GM12892 (cell line): ENCODE measurements around a stretch of chr2.

DNA sequence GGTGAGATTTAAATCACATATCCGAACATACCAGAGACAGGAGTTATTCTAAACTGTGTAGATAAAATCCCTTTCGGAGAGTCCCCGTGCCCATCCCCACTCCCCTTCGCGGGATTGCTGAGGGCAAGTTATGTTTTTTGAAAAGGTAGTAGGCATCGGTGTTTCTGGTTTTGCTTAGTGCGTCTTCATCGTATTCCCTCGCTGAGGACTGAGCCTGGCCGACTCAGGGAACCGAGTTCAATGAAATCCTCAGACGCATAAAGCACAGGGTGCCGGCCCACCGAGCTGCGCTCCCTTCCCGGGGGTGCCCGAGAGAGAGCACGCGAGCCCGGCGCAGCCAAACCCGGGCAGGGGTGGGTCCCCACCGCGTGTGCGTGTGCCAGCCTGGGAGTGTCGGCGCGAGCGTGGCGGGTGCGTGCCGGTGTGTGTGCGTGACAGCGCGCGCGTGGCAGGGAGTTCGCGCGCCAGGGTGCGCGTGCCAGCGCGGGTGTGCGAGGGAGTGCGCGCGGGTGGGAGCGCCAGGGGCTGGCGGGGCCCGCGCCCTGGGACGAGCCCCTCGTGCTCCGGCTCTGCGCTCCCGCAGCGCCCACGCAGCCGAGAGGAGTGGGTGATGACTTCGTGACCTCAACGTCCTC is 395.6 kb downstream of the GTDC1 start:
- RRBS = 2% methylated on average over 11 of the region's 62 CpGs

- RRBS = no CpG with 5 or more reads among the region's 10 CpGs
These were observed 148.6 kb downstream of the GTDC1 start for GRCh38 chr2:144183601-144184315.

GRCh38 chr2:144332848-144333306 is 565 bp upstream of the GTDC1 start:
- RRBS = 30% methylated on average over 4 of the region's 17 CpGs

GRCh38 chr2:144356143-144356843 is 24.0 kb upstream of the GTDC1 start:
- RRBS = no CpG with 5 or more reads among the region's 3 CpGs

GRCh38 chr2:144397901-144398611 is 65.7 kb upstream of the GTDC1 start:
- RRBS = no CpG with 5 or more reads among the region's 5 CpGs

DNA sequence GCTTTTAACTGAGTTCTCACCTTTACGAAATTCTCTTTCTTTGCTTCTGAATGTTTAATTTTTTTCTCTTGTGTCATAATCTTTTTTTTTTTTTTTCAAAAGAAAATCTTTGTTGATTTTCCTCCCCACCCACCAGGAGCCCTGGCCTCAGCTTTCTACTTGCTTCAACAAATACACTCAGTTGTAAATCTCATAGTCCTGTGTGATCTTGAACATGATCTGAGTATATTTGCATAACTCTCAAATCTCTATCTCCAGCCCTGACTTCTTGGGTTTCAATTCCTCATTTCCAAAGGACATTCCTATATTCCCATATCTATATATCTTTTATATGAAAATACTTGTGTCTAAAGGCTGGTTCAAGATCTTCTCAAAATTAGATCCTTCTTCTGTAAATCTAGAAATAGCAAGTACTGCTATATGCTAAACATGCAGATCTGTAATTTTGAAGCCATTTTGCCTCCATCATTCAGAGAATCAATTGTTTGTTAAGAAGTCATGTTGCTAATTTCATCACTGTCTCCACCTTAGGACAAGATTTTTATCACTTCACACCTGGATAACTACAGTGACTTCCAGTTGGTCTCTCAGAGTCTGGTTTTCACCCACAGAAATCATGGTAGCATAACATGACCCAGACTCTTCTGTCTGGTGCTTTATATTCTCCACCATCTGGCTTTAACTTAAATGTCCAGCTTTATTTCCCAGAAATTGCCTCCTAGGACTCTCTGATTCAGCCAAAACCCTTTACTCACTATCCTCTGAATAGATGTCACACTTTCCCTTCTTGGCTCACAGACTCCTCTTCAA is 89.5 kb upstream of the GTDC1 start:
- RRBS = no CpG with 5 or more reads among the region's 1 CpG

GRCh38 chr2:144429494-144430222 is 90.3 kb downstream of the ZEB2 start:
- RRBS = no CpG with 5 or more reads among the region's 6 CpGs

DNA sequence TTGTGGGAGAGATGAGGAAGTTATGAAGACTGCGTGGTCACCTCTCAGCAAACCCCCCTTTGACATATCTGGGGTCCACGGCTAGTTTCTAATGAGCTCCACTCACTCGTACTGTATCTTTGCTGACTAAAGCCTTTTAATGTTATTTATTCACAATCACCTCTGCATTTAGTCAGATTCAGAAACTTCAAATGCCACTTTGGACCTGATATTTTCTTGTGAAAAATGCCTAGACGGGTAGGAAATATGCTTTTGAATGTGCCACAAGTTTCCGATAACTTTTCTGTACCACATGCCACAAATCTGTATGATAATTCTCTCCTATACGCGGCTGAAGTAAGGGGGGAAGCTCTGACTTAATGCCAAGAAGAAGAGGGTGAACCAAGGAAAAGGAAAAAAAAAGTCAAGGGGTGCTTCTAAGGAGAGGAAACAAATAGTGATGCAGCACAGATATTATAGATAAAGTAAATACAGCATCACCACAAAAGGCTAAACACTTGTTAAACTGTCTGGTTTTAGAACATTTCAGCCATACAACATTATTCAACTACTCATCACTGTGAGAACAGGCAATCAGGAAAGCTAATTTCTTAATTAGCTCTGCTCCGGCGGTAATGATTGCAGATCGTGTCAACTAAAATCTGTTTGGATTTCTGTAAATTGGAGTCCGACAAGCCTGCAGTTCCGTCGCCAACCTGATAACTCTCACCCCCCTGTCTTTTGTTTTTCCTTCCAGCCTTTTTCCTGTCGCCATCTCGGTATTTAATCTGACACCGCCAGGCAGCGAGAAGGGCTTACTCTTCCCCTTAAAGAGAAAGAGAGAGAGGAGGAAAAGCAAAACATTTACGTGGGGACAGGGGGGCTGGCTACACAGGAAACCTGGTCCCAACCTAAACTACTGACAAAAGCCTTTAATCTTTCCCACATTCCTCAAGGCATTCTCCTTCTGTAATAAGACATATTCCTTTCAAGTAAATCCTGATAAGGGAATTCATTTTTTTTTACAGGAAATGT is 67.6 kb downstream of the ZEB2 start:
- RRBS = no CpG with 5 or more reads among the region's 18 CpGs

DNA sequence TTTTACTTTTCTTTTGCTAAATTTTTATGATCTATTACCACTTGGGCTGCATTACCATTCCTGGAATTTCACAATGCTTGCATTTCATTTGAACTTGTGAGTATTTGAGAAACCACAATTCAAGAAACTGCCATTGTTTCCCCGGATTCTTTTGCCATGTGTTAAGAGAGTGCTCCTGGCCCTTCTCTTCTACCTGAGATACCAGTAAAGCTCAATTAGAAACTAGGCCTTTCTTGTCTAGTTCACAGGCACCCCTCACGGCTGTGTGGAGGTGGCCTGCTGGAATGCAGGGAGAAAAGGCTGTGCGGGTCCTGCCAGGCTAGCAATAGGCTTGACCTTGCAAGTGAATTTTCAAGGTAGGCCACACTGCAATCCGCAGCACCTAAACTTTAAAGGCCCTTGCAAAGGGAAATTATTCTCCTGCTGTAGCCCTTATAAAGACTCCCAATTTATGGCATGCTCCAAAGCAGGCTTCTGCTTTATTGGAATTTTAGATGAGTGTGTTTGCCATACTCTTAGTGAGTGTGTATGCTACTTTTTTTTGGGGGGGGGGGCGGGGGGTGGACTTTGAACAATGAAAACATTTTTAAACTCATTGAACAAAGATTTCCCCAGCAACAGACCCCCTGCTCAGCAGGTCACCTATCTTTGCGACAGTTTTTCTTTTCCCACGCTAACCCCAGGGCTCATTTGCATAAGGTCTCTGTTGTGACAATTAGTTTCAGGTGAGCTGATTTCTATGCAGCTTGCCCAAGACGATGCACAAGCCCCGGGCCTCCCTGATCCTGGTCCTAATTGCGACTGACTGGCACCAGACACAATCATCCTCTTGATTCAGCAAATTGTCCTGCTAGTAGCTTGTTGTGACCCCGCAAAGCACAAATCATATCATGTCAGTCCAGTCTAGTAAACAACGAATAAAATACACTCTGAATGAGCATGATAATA is 40.5 kb downstream of the ZEB2 start:
- RRBS = no CpG with 5 or more reads among the region's 12 CpGs

DNA sequence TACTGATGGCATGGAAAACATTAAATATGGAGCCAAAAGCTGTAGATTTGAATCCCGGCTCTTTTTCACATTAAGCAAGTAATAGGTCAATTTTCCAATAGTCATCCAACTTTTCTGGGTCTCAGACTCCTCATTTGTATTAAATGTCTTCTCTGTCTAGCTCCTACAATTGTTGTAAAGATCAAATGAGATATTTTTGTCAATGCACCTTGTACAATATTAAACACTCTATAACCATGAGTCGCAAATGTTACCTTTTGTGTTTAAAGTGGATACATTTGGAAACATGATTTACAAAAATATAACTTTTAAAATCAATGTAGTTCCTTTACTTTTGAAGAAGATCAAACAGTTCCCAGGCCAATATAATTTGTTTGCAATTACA is 36.7 kb downstream of the ZEB2 start:
- RRBS = no CpG with 5 or more reads among the region's 2 CpGs

GRCh38 chr2:144507275-144508109 is 12.4 kb downstream of the ZEB2 start:
- RRBS = no CpG with 5 or more reads among the region's 8 CpGs

DNA sequence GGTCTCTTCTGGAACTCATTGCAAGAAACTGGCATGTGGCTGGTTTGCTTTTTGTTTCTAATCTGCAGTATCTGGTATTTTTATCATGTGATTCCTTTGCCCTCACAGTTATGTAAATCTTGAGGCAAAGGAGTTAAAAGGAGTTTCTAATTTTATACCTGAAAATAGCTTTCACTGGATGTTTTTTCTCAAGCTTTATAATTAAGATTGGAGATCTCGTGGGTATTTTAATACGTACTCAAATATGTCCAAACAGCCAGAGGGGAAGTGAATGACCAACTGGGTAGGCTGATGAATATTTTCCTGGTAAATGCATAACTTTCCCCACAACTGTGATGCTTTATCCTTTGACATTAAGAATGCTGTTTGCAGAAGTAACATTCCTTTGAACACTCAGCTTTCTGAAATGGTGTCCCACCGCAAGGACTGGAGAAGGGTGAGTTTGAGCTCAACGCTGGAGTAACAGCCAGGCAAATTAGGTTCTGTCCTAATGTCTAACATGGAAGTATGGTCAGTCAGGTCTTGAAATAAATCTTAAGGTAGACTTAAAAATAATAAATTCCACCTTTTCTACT is 503.0 kb upstream of the ZEB2 start:
- RRBS = no CpG with 5 or more reads among the region's 4 CpGs

GRCh38 chr2:146405415-146406193 is 1439.2 kb upstream of the ACVR2A start:
- RRBS = no CpG with 5 or more reads among the region's 28 CpGs

DNA sequence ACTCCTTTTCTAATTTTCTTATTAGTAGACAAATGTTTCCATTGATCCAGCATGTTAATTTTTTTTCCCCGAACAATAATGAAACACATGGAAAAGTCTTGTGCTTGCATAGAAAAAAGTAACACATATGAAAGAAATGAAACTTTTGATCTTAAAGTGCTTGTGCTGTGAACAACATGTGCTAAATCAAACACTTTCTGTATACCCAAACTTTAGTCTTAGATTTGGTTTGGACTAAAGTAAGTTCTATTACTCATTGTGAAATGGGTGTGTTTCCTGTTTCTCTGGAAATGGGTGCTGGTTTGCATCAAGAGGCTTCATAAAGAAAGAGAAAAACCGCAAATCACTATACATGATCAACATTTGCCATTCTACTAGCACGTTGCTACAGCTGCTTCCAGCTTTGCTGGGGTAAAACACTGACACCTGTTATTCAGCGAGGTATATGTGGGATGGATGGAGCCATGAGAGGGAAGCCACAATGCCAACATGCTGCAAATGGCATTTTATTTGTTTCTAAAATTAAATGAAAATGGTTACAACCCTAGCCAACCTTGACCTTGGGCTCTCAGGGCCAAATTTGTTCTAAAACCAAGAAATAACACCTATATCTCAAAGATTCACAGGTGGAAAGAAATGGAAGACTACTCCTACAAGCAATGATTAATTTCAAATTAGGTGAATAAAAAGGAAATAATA is 547.0 kb upstream of the ACVR2A start:
- RRBS = no CpG with 5 or more reads among the region's 4 CpGs

DNA sequence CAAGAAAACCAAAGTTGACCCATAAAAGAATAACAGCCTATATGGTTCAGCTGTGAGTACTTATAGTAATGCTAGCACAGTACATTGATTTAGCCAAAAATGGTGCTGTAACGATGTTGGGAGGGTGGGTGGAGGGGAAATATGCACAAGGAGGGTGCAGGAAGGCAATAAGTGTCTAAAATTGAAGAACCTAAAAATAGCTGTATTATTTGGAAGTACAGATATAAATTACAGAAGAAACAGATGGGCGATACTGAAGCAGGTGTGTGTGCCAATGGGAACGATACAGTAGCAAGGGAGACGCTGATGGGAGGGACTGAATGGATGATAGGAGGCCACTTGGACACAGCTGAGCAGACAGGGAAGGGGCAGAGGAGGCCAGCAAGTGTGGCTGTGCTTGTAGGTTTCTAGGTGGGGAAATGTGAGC is 92.0 kb upstream of the EPC2 start:
- RRBS = no CpG with 5 or more reads among the region's 4 CpGs

GRCh38 chr2:148876157-148877323 is 1.5 kb downstream of the KIF5C start:
- RRBS = no CpG with 5 or more reads among the region's 59 CpGs

GRCh38 chr2:150319548-150319924 is 167.9 kb downstream of the RND3 start:
- RRBS = no CpG with 5 or more reads among the region's 1 CpG

- RRBS = no CpG with 5 or more reads among the region's 5 CpGs
These were observed 20.7 kb downstream of the RND3 start for GRCh38 chr2:150466639-150467295.